ENCODE measurements around a stretch of chr7.

- PRO-cap, 3 experiments = no peak in any of the 3 experiments
- RAMPAGE, long total RNA, 4 experiments = start-site peak on the minus strand in 1 of 4 experiments, at chr7:55466094-55466428 at its widest, 9 reads per replicate
- RRBS = no CpG with 5 or more reads among the region's 4 CpGs
Observed at GRCh38 chr7:55465925-55466380, 100.8 kb downstream of the LANCL2 start.

GRCh38 chr7:55484323-55484956 is 87.9 kb downstream of the VOPP1 start:
- PRO-cap, 3 experiments = no peak in any of the 3 experiments
- RAMPAGE, long total RNA, 4 experiments = no peak in any of the 4 experiments
- RRBS = no CpG with 5 or more reads among the region's 12 CpGs

GRCh38 chr7:55519279-55519690 is 53.0 kb downstream of the VOPP1 start:
- PRO-cap, 3 experiments = no peak in any of the 3 experiments
- RAMPAGE, long total RNA, 4 experiments = no peak in any of the 4 experiments
- RRBS = no CpG with 5 or more reads among the region's 4 CpGs

GRCh38 chr7:55546735-55547300 is 25.5 kb downstream of the VOPP1 start:
- PRO-cap, 3 experiments = peak in 1 of 3 experiments; most common plus-strand start chr7:55547105 (in 1); most common minus-strand start chr7:55546942 (in 1)
- RAMPAGE, long total RNA, 4 experiments = no peak in any of the 4 experiments
- RRBS = no CpG with 5 or more reads among the region's 8 CpGs

GRCh38 chr7:55547750-55548529 is 24.4 kb downstream of the VOPP1 start:
- PRO-cap, 3 experiments = no peak in any of the 3 experiments
- RAMPAGE, long total RNA, 4 experiments = no peak in any of the 4 experiments
- RRBS = no CpG with 5 or more reads among the region's 12 CpGs

GRCh38 chr7:55569257-55569590 is 3.1 kb downstream of the VOPP1 start:
- PRO-cap, 3 experiments = no peak in any of the 3 experiments
- RAMPAGE, long total RNA, 4 experiments = no peak in any of the 4 experiments
- RRBS = no CpG with 5 or more reads among the region's 6 CpGs

DNA sequence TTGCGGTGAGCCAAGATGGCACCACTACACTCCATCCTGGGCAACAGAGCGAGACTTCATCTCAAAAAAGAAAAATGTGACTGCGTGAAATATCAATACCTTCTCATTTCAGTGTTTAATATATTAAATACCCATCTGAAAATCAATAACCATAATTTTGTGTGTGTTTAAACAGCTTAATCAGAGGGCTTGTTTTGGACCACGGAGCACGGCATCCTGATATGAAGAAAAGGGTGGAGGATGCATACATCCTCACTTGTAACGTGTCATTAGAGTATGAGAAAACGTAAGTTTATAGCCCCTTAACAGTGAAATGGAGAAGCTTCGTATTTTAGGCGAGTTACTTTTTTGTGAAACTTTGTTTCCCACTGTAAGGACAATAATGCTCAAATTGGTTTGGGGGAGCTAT is 6.3 kb downstream of the CCT6A start:
- PRO-cap, 3 experiments = no peak in any of the 3 experiments
- RAMPAGE, long total RNA, 4 experiments = no peak in any of the 4 experiments
- RRBS = no CpG with 5 or more reads among the region's 9 CpGs

DNA sequence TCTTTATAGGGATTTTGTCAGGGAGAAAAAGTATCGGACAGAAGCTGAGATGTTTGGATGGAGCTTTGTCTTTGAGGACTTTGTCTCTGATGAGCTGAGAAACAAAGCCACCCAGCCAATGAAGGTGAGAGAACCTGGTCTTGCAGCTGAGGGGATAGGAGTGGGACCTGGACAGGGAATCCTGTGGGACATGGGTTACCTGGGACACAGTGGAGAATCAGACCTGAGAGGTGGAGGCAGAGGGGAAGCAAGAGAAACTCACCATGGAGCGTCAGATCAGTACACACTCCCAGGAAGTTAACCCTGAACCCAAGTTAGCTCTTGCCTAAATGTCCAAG is 8.9 kb downstream of the SUMF2 start:
- PRO-cap, 3 experiments = no peak in any of the 3 experiments
- RAMPAGE, long total RNA, 4 experiments = no peak in any of the 4 experiments
- RRBS = no CpG with 5 or more reads among the region's 2 CpGs

- PRO-cap, 3 experiments = peak in 3 of 3 experiments; most common minus-strand start chr7:56288014 (in 3)
- RAMPAGE, long total RNA, 4 experiments = no peak in any of the 4 experiments
- RRBS = 6% methylated on average over 8 of the region's 54 CpGs
Observed at GRCh38 chr7:56287635-56288251, 171.5 kb upstream of the NUPR2 start.

GRCh38 chr7:57203475-57203910 is 71.3 kb upstream of the ZNF479 start:
- PRO-cap, 3 experiments = no peak in any of the 3 experiments
- RAMPAGE, long total RNA, 4 experiments = no peak in any of the 4 experiments
- RRBS = no CpG with 5 or more reads among the region's 31 CpGs

GRCh38 chr7:57343783-57344416 is 106.1 kb upstream of the ZNF716 start:
- PRO-cap, 3 experiments = no peak in any of the 3 experiments
- RAMPAGE, long total RNA, 4 experiments = no peak in any of the 4 experiments
- RRBS = no CpG with 5 or more reads among the region's 12 CpGs

DNA sequence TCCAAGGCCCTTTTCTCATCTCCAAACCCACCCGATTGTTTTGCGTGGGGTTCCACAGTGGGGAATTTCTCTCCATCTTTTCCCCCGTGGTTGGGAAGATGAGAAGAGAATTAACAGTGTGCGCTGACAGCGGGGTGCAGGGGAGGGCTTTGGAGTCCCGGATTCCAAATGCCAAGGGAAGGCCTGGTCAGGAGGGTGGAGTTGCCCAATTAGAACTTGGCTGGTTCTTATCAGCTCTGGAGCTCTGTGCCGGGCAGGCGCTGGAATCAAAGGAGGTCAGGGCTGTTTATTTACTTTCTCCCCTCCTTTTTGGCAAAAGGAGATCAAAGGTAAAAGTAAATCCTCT is 95.4 kb upstream of the ZNF716 start:
- PRO-cap, 3 experiments = peak in 1 of 3 experiments; most common plus-strand start position 256 of the sequence (in 1); most common minus-strand start position 151 of the sequence (in 1)
- RAMPAGE, long total RNA, 4 experiments = no peak in any of the 4 experiments
- RRBS = 46% methylated on average over 2 of the region's 8 CpGs

DNA sequence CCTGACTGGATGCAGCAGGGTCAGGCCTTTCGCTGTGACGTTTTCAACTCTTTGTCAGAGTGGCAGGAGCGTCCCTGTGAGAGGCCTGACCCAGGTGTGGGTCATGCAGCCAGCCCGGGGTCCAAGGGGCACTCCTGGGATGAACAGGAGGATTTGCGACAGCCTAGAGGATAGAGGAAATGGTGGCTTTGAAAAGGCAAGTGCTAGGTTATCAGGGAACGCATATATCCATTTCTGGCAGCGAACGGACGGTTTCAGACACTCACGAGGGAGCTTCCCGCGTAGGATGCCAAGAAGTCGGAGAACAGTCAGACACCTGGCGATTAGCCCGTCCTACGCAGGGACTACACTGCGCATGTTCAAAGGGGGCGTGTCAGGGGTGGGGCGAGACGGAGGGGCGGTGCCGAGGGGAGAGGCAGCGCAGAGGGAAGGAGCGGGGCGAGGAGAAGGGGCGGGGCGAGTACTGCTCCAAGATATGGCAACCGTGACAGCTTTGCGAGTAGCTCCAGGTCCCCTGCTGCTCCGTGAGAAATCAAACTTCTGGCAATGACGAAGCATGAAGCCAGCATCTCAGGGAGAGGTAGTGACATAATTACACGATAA is 46.1 kb upstream of the ZNF716 start:
- PRO-cap, 3 experiments = peak in 2 of 3 experiments; most common plus-strand start position 459 of the sequence (in 2); most common minus-strand start position 288 of the sequence (in 2)
- RAMPAGE, long total RNA, 4 experiments = start-site peak on the plus strand in 2 of 4 experiments, centred at positions 443 to 450 of the sequence, 12 to 79 reads per replicate
- RRBS = no CpG with 5 or more reads among the region's 32 CpGs

DNA sequence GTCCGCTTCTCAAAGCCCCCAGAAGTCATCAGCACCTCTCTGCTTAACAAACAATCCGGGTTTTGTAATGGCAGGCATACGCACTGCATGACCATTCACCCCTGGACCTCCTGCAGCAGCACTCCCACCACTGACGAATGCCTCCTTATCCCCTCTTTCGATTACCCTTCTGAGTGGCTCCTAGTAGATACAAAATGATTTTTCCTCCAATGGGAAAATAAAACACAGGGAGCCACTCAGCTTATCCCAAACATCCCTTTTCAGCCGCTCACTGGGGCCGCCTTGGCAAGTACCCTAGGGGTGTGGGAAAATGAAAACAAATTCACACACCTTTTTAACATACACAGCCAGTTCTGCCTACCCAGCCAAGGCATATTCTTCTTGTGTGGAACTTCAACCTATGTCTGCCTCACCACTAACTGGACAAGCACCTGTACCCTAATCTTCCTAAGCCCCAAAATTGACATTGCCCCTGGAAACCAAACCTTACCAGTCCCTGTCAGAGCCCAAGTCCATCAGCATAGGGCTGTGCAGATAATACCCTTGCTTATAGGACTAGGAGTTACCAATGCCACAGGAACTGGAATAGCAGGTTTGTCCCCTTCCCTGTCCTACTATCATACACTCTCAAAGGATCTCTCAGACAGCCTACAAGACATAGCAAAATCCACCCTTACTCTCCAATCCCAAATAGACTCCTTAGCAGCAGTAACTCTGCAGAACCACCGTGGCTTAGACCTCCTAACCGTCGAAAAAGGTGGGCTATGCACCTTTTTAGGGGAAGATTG is 19.6 kb downstream of the ZNF107 start:
- PRO-cap, 3 experiments = no peak in any of the 3 experiments
- RAMPAGE, long total RNA, 4 experiments = no peak in any of the 4 experiments
- RRBS = no CpG with 5 or more reads among the region's 10 CpGs

DNA sequence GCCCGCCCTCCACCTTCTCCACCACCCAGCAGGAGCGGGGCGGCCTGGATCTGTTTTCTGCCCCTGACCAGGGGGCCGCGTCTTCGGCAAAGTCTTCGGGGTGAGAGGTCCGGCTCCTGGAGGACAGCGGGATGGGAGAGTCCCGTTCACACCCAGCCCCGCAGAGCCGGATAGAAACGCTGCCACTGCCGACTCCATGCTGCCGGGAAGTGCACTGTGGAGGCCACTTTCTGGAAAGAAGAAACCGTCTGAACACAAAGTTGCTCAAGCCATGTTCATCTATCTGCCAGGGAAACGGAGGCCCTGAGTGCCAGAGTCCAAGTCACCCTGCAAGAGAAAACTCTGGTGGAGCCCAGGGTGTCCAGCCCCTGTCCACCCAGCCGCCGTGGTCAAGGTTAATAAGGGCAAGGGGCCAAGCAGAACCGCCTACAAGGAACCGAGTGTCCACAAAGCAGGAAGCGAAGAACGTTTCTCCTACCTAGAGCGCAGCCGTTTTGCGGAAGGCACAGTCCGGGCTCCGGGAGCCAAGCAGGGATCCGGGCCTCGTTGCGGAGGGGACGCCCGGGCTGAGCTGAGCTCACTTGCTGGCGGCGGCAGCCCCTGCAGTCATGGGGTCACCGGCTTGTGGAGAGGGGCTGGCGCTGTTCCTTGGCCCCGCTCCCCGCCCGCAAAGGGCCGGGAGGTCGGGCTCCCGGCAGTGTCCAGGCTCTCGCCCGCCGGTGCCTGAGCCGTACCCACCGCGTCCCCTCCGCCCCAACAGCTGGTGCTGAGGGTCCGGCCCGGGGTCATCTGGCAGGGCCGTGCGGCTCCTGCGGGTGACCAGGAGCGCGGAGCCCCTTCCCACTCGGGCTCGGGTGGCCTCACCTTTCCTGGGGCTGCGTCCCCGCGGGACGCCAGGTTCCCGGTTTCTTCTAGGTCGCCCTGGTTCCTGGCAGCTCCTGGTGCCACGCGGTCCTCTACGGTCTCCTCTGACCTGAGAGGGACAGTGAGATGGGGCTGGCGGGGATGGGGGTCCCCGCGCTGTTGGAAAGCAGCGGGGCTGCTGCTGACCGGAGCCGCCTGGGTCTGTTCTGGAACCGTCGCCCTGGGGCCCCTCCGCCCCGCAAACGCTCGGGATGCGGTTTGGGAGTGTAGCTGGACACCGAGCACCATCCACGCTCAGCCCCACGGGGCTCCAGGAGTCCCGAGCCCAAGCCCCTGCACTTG is 14.1 kb upstream of the ZNF273 start:
- PRO-cap, 3 experiments = peak in 1 of 3 experiments; most common plus-strand start position 506 of the sequence (in 1); most common minus-strand start position 445 of the sequence (in 1)
- RAMPAGE, long total RNA, 4 experiments = no peak in any of the 4 experiments
- RRBS = 4% methylated on average over 27 of the region's 85 CpGs

DNA sequence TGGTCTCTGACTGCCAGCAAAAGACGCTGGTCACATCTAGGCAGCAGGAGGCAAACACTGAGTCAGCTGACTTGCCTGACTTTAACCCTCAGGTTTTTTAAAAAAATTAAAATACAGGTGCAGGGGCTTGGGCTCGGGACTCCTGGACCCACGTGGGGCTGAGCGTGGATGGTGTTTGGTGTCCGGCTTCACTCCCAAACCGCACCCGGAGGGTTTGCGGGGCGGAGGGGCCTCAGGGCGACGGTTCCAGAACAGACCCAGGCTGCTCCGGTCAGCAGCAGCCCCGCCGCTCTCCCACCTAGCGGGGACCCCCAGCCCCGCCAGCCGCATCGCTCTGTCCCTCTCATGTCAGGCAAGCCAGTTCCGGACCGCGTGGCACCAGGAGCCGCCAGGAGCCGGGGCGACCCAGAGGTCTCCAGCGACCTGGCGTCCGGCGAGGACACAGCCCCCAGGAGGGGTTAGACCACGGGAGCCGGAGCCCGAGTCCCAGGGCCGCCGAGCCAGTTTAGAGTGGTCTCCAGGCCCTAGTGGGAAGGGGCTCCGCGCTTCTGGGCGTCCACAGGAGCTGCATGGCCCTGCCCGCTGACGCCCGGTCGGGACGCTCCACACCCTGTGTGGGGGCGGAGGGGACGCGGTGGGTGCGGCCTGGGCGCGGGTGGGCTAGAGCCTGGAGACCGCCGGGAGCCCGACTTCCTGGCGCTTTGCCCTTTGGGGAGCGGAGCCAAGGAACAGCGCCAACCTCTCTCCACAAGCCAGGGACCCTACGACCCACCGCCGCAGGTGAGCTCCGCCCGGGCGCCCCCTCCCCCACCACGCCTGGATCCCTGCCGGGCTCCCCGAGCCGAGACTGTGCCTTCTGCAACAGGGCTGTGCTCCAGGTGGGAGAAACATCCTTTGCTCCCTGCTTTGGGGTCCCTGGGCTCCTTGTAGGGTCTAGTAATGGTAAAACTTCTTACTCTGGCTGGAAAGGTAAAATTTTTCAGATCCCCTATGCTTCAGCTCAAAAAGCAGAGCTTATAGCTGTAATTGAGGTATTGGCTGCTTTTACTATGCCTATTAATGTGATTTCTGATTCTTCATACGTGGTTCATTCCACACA is 44.4 kb downstream of the ZNF273 start:
- PRO-cap, 3 experiments = no peak in any of the 3 experiments
- RAMPAGE, long total RNA, 4 experiments = start-site peak on the plus strand in 1 of 4 experiments, centred at position 355 of the sequence, 5 reads per replicate
- RRBS = 5% methylated on average over 38 of the region's 64 CpGs

DNA sequence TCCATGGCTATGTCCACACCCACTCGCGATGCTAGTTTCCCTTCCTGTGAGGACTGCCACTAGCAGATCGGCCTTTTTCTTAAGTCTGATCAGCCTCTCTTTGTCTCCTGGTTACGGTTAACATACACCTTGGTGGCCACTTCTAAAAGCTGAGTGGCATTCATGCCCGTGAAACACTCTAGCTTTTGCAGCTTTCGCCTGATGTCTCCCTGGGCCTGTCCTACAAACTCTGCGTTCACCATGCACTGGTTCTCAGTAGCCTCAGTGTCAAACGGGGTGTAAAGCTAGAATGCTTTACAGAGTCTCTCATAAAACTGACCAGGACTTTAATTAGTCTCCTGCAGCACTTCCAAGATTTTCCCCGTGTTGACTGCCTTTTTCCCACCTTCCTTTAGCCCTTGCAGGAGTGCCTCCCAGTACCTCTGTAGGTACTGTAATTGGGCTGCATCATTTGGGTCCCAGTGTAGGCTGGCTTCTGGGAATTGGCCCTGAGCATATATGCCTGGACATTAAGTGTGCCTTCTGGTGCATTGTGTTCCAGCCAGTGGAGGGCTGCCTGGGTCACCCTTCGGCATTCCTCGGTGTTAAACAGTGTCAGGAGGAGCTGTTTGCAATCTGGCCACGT is 9.2 kb downstream of the ERV3-1 start:
- PRO-cap, 3 experiments = no peak in any of the 3 experiments
- RAMPAGE, long total RNA, 4 experiments = no peak in any of the 4 experiments
- RRBS = no CpG with 5 or more reads among the region's 12 CpGs

DNA sequence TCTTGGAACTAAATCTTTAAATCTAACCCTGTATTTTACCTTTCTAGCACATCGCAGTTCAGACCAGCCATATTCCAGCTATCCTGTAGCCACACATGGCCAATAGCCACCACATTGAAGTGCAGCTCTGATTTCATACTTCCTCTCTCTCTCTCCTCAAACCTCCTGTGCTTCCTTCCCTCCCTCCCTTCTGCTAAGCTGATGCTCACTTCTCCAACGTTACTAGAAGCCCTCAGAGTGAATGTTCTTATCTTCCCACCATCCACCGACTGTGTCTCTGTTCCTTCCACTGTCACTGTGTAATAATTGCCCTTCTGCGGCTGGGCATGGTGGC is 574 bp upstream of the ERV3-1 start:
- PRO-cap, 3 experiments = peak in 2 of 3 experiments; most common minus-strand start position 108 of the sequence (in 2)
- RAMPAGE, long total RNA, 4 experiments = no peak in any of the 4 experiments
- RRBS = no CpG with 5 or more reads among the region's 4 CpGs

- PRO-cap, 3 experiments = peak in 3 of 3 experiments; most common plus-strand start chr7:65038264 (in 2); most common minus-strand start chr7:65038014 (in 2)
- RAMPAGE, long total RNA, 4 experiments = start-site peak on the plus strand in 3 of 4 experiments, at chr7:65038316-65038420 at its widest, 21 to 53 reads per replicate
- RRBS = 2% methylated on average over 24 of the region's 97 CpGs
Observed at GRCh38 chr7:65037867-65038735, 31.6 kb upstream of the ERV3-1 start.

DNA sequence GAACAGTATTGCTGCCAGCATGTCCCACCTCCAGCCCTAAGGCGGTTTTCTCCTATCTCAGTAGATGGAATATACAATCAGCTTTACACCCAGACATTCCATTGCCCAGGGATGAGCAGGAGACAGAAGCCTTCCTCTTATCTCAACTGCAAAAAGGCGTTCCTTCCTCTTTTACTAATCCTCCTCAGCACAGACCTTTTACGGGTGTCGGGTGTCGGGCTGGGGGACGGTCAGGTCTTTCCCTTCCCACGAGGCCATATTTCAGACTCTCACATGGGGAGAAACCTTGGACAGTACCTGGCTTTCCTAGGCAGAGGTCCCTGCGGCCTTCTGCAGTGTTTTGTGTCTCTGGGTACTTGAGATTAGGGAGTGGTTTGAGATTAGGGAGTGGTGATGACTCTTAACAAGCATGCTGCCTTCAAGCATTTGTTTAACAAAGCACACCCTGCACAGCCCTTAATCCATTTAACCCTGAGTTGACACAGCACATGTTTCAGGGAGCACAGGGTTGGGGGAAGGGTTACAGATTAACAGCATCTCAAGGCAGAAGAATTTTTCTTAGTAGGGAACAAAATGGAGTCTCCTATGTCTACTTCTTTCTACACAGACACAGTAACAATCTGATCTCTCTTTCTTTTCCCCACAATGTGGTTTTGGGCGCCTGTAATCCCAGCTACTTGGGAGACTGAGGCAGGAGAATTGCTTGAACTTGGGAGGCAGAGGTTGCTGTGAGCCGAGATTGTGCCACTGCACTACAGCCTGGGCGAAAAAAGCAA is 113.0 kb upstream of the ZNF92 start:
- PRO-cap, 3 experiments = no peak in any of the 3 experiments
- RAMPAGE, long total RNA, 4 experiments = no peak in any of the 4 experiments
- RRBS = no CpG with 5 or more reads among the region's 11 CpGs